Heart right ventricle (tissue), 2 donors: ENCODE results near the genes RSF1, AAMDC and NARS2.

GRCh38 chr11:77175714-77176338 is 47.8 kb downstream of the MYO7A start:
- PRO-cap, 2 experiments: no peak in any of the 2 experiments

DNA sequence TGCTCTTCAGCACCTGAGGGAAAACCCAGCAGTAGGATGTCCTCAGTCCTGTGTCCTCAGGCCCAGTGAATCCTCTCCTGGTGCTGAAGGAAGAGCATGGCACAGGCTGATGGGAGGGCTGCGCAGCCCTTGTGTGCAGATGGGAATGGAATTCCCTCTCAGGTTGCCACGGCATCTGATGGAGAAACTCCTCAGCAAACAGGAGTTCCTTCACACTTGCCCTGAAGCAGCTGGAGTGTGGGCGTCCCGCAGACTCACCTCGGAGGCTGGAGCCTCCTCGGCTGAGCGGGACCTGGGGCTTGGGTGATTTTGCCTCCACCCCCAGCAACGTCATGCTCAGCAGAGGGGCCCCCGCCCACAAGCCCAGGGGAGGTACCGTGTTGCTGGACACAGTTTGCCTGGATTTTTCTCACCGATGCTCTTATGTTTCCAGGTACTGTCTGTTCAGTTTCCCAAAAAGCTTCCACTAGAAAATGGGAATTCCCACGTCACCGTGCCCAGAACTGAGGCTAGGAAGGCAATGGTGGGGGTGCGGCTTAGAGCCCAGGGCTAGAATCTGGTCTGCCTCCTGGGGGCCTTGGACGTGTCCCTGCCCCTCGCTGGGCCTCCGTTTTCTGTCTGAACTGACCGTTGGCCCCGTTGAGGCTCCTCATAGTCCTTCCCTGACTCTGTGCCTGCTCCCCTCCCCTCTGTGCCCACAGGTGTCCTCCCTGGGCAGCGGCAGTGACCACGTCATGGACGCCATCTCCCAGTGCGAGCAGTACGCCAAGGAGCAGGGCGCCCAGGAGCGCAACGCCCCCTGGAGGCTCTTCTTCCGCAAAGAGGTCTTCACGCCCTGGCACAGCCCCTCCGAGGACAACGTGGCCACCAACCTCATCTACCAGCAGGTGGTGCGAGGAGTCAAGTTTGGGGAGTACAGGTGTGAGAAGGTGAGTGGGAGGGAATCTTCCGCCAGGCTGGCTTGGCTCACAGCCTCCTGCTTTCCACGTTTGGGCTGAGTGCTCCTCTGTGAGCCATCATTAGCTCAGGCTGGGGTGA is 63.6 kb downstream of the MYO7A start:
- PRO-cap, 2 experiments: no peak in any of the 2 experiments

- PRO-cap, 2 experiments: no peak in any of the 2 experiments
Measured at GRCh38 chr11:77675030-77675518, 37.5 kb upstream of the CLNS1A start.

GRCh38 chr11:77700678-77701598 is 63.3 kb upstream of the CLNS1A start:
- PRO-cap, 2 experiments: no peak in any of the 2 experiments

- PRO-cap, 2 experiments: no peak in any of the 2 experiments
Measured at GRCh38 chr11:77701599-77702595, 64.3 kb upstream of the CLNS1A start.

- PRO-cap, 2 experiments: peak in 2 of 2 experiments; most common plus-strand start chr11:77820899 (in 1); most common minus-strand start chr11:77820722 (in 2)
Measured at GRCh38 chr11:77820457-77821069, at the start of gene RSF1. TSS of gene RSF1 (minus strand) at chr11:77820722.

- PRO-cap, 2 experiments: peak in 2 of 2 experiments; most common plus-strand start chr11:77821144 (in 2)
Measured at GRCh38 chr11:77821070-77821573, at the start of gene AAMDC. TSS of gene AAMDC (plus strand) at chr11:77821144.

DNA sequence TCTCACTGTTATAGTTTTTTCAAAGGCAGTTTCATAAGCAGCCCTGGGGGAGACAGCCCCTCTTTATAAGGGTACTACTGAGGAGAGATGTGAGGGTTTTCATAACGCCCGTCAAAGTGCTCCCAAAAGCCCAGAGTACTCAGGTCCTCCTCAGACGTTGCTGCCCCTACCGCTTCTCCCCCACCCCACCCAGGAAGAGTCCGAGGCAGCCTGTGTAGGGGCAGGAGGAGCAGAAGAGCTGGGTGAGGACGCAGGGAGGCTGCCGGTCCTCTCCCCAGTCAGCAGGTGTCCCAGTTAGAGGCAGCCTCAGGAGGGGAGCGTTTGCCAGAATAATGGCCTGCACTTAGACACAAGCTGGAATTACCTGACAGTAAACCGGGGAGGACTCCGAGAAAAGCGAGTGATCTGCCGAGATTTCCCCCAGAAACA is 17.9 kb upstream of the THRSP start:
- PRO-cap, 2 experiments: no peak in any of the 2 experiments

- PRO-cap, 2 experiments: no peak in any of the 2 experiments
Measured at GRCh38 chr11:78046126-78046697, 17.4 kb upstream of the THRSP start.

DNA sequence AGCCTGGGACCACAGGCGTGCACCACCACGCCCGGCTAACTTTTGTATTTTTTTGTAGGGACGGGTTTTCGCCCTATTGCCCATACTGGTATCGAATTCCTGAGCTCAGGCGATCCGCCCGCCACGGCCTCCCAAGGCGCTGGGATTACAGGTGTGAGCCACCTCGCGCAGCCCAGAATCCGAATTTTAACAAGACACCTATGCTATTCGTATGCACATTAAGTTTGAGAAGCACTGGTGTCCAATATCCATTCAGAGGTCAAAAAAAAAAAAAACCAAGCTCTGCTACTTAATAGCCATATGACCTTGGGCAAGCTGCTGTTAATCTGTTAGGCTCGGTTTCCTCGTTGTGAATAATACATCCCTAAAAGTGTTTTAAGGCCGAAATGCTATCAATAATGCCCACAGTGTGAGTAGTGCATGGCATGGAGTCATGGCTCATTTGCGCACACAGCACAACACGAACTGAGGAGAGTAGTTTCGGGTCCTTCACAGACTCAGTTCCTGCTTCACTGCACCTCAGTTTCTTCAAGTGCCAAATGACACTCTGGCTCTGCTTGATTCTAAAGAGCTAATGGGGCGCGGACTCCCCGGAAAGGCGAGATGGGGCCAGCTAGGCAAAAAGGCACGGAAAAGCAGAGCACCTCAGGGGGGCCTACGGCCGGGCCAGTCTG is 672 bp downstream of the NDUFC2 start:
- PRO-cap, 2 experiments: no peak in any of the 2 experiments

DNA sequence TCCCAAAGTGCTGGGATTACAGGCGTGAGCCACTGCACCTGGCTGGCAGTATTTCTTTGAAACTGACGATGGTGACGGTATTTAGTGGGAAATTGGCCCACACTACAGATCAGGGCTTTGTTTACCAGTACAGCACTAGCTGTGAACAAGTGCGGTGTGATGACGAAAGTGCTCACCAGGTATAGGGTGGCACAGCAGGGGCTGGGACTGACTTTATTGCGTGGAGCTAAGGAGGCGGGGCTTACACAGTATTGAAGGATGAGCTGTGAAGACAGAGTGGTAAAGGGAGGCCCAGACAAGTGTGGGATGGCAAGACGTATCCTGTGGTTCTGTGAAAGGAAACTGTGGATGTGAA is 20.3 kb downstream of the KCTD21 start:
- PRO-cap, 2 experiments: no peak in any of the 2 experiments

GRCh38 chr11:78168532-78169740 is 19.5 kb downstream of the KCTD21 start:
- PRO-cap, 2 experiments: peak in 1 of 2 experiments; most common plus-strand start chr11:78169259 (in 1); most common minus-strand start chr11:78169078 (in 1)

DNA sequence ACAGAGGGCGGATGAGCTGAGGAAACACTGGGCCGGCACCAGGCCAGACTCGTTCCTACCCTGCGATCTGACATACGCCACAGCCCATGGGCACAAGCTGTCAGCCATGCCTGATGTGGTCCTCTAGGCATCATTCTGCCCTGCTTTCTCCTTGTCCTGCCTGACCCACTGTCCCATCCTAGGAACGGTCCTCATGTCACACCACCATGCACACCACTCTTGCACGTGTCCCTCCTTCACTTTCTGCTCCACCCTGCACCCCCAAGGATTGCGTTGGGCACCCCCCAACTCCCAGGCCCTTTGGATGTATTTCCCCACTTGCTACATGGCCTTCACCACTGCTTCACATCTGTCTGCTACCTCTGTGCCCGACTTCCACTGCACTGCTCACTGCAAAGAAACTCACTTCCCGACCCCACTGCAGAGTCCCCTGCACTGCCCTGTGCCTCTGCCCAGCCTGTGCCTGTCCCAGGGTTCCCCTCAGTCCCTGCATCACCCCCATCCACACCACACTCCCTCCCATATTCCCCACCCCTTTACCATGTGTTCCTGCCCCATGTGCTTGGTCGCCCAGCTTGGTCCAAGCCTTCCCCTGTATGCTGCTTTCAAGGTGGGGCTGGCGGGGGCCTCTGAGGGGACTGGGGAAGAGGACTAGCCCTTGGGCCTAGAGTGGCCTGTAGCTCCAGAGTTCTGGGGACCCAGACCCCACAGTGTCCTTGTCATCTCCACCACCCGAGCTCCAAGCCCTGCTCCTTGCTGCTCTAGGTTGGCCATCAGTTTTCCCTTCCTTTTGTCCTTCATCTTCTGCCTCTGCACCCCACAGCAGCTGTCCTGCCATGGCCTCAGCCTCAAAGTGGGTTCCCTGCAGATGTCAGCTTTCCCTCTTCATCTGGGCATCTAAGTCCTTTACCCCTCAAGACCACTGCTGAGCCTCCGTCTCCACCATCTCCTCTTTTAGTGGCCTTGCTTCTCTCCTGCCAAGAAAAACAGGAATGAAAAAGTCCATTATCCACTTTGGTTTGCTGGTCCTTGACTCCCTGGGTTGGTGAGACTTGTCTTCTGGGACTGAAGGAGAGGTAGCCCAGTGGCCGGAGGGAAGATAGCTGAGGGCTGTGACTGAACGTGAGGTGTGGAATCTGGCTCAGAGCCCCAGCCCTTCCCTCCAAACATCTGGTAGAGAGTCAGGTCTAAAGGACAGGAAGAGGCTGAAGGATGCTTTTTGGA is 29.5 kb downstream of the USP35 start:
- PRO-cap, 2 experiments: no peak in any of the 2 experiments

DNA sequence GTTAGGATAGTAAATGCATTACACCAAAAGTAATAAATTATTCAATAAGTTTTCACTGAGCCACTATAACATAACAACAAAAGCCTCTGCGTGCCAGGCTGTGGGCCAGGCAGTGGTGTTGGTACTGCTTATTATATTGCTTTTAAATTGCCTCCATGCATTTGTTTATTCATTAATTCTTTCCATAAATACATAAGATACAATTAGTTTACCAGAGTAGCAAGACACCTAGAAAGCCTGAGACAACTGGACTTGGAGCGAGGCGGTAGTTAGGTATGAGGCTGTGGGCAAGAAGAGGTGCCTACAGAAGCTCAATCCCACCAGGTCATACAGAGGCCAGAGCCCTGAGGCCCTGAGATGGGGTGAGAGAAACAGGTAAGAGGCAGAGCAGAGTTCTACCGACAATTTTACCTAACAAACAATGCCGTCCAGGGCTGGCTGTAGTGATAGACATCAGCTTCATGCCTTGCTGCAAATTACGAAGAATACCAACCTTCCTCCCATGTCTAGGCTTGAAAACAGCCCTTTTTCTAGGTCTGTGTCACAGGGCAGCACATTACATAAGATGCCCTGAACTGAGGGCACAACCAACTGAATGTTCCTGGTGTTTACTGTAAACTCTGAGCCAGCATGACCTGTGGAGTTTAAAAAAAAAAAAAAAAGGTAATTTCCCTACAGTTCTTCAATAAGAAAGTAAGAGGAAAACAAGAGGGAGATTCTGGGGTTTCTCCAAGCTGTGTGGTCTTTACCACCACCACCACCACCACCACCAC is 105.9 kb downstream of the GAB2 start:
- PRO-cap, 2 experiments: no peak in any of the 2 experiments

DNA sequence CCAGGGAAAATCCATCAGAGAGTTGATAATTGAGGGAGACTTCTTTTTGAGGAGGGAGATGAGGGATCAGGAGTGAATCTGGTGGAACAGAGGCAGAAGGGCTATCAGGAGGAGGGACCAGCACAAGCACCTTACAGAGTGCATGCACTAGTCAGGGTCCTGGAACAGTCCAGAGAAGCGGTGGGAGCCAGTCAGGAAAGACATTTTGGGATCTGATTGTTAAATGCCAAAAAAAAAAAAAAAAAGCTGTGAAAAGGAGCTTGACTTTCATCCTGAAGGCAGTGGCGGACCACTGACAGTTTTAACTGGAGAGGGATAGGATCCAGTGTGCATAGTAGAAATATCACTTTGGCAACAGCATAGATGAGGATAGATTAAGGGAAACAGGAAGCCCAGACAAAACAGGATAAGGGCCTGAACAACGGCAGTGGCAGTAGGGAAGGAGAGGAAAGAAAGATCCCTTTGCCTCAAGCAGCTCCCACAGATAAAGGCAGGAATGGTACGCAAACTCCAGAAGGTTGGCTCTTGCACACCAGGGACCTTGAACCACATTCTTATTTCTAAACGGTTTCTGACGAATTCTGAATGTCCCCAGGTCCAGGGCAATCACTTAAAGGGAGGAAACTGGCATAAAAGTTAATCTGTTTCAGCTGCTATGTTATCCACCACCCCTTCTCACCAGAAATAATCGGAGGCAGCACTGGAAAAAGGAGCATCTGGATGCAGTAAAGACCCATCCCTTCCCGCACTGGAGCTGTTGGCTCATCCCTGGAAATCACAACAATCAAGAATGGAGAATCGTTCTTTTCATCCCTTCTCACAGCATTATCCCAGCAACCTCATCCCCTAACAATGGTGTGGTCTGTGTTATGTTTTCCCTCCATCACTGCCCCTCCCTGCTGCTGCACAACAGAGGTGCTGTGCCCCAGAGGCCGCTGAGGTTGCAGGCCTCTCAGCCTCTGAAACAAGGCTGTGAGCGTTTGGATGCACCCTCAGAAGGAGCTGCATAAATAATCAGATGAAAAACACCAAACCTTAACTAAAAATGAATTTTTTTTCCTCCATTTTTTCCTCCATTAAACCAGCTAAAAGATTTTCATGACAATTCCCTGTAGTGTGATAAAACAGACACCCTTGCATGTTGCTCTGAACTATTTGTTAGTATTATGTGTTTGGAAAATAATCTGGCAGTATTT is 99.1 kb downstream of the GAB2 start:
- PRO-cap, 2 experiments: no peak in any of the 2 experiments

DNA sequence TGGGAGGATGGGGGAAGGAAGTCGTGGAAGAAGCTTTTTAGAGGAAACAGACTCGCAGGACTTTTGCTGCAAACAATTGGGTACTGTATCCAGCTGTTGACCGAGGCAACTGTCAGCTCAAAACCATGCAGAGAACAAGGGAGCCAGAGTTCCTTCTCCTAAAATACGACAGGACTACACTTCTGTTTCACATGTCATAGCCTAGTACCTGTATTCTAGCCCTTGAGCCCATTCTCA is 66.7 kb downstream of the GAB2 start:
- PRO-cap, 2 experiments: no peak in any of the 2 experiments

DNA sequence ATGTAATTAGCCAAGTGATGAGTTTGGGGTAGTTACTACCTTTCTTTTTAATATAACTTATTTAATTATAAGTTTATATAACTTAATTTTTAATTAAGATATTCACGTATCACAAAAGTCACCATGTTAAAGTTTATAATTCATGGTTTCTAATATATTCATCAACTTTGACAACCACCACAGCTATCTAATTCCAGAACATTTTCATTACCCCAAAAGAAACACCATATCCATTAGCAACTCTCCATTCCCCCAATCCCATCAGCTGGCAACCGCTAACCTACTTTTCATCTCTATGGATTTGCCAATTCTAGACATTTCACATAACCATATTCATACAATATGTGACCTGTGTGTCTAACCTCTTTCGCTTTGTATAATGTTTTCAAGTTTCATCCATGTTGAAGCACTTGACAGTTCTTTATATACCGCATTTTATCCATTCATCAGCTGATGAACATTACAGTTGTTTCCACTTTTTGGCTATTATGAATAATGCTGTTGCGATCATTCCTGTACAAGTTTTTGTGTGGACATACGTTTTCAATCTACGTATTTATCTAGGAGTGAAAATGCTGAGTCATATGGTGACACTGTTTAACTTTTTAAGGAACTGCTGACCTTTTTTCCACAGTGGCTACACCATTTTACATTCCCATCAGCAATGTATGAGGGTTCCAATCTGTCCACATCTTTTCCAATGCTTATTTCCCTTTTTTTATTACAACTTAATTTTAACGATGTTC is 6.5 kb upstream of the GAB2 start:
- PRO-cap, 2 experiments: no peak in any of the 2 experiments

- PRO-cap, 2 experiments: no peak in any of the 2 experiments
Measured at GRCh38 chr11:78427562-78428441, 10.2 kb upstream of the GAB2 start.

GRCh38 chr11:78574208-78575046 is at the start of gene NARS2:
TSS of gene NARS2 (minus strand) at chr11:78574864.
- PRO-cap, 2 experiments: peak in 2 of 2 experiments; most common plus-strand start chr11:78574964 (in 1); most common minus-strand start chr11:78574829 (in 2)

GRCh38 chr11:78828569-78828821 is 253.8 kb upstream of the NARS2 start:
- PRO-cap, 2 experiments: peak in 1 of 2 experiments; most common minus-strand start chr11:78828748 (in 1)